ENCODE data around the genes PAF1, LEUTX, FBL and PRX.

DNA sequence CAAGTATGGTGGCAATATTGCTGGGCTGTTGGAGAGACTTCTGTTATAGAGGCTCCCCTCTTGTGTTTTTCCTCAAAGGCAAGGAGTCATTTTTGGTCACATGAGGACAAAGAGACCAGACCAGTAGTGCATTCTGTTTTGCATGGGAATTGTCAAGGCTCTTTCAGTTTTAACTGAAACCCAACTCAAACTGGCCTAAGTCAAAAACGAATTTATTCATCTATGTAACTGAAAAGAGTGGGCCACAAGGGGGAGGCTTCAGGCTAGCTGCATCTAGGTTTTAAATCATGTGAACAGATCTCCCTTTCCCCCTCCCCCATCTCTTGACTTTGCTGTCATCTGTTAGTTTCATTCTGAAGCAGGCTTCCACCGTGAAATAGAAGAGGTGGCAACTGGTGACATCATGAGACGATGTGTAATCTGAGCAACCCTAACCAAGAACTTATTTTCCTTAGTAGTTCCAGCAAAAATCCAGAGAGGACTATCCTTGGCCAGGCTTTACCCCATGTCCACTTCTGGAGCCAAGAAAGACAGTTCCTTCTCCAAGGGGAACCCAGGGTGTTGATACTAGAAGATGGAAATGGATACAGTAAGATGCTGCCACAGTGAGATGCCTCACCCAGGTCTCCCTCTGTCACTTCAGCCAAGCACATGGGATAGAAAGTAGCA is 9.3 kb downstream of the SAMD4B start:
- PRO-cap, result bidirectional peak, plus-strand start at position 404 of the sequence, minus-strand start at position 355 of the sequence
- RAMPAGE, long total RNA, 2 experiments, result no peak in any of the 2 experiments

GRCh38 chr19:39355263-39356104 is 13.3 kb downstream of the SAMD4B start:
- PRO-cap, result no peak
- RAMPAGE, long total RNA, 2 experiments, result no peak in any of the 2 experiments

DNA sequence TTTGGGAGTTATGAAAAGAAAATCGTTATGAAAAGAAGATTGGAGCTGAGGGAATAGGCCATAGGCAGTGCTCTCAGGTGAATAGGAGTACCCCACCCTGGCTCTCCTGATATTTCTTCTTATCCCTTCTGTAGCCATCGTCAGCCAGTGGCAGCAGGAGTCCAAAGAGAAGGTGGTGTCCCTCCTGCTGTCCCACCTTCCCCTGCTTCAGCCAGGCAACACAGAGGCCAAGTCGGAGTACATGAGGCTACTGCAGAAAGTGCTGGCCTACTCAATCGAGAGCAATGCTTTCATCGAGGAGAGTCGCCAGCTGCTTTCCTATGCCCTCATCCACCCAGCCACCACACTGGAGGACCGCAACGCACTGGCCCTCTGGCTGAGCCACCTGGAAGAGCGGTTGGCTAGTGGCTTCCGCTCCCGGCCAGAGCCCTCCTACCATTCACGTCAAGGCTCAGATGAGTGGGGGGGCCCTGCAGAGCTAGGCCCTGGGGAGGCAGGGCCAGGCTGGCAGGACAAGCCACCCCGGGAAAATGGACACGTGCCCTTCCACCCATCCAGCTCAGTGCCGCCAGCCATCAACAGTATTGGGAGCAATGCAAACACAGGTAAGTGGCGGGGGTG is 21.3 kb downstream of the PAF1 start:
- PRO-cap, result no peak
- RAMPAGE, long total RNA, 2 experiments, result no peak in any of the 2 experiments

GRCh38 chr19:39390419-39391279 is at the start of gene PAF1:
TSS of gene PAF1 (minus strand) at chr19:39391106.
- PRO-cap, result bidirectional peak, plus-strand start at chr19:39390764, minus-strand start at chr19:39390675; unidirectional peak, minus-strand start at chr19:39390992; bidirectional peak, plus-strand start at chr19:39391378, minus-strand start at chr19:39391106
- RAMPAGE, long total RNA, 2 experiments, result start-site peak on the minus strand in 2 of 2 experiments, at chr19:39390875-39391127 at its widest, 37 to 397 reads per replicate

- PRO-cap, result bidirectional peak, plus-strand start at chr19:39404091, minus-strand start at chr19:39403573
- RAMPAGE, long total RNA, 2 experiments, result start-site peak on the minus strand in 1 of 2 experiments, at chr19:39403751-39403763 at its widest, 9 reads per replicate
Measured at GRCh38 chr19:39403406-39404488, 2.9 kb upstream of the ZFP36 start.

GRCh38 chr19:39408289-39409303 is 1.9 kb downstream of the ZFP36 start:
- PRO-cap, result no peak
- RAMPAGE, long total RNA, 2 experiments, result start-site peak on the minus strand in 2 of 2 experiments, at chr19:39408340-39408656 at its widest, 10 to 13 reads per replicate

DNA sequence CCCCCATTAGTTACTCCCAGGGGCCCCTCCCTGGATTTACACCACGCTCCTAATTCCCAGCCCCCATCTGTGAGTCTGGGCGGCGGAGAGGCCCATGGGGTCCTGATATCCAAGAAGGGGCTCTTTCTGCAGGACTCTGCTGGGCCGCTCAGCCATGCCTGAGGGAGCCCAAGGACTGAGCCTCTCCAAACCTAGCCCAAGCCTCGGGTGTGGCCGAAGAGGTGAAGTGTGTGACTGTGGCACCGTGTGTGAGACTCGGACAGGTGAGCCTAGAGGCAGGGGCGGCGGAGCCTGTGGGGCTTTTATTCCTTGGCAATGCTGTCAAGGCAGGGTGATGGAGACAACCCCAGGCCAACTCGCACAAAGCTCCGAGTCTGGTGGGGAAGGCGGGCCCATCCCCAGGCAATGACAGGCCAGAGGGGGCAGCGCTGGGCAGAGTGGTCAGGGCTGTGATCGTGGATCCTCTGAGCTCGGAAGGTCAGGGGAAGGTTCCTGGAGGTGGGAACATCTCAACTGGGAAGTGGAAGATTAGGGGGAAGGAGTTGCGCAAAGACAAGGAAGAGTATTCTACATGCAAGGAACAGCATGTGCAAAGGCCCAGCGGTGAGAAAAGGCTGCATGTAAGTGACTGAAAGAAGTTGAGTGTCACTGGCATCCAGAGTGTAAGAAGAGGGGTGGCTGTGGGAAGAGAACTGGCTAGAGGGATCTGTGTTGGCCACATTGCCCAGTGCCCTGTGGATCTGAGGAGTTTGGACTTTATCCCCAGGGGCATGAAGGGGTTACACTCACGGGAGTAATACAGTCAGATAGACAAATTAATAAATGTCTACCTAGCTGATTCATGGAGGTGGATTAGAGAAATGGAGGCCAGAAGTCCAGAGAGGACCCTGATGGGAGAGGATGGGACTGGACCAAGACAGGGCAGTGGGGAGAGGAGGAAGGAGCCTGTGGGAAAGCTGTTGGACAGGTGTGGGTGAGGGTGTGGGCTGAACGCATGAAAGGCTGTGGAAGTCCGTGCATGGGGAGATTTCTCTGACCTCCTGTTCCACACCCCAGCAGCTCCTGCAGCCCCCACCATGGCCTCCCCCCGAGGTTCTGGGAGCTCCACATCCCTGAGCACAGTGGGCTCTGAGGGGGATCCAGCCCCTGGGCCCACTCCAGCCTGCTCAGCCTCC is 1.9 kb downstream of the PLEKHG2 start:
- PRO-cap, result no peak
- RAMPAGE, long total RNA, 2 experiments, result no peak in any of the 2 experiments

GRCh38 chr19:39428145-39429309 is 7.2 kb downstream of the RPS16 start:
- PRO-cap, result no peak
- RAMPAGE, long total RNA, 2 experiments, result no peak in any of the 2 experiments

GRCh38 chr19:39432914-39433837 is 2.6 kb downstream of the RPS16 start:
- PRO-cap, result no peak
- RAMPAGE, long total RNA, 2 experiments, result start-site peak on the plus strand in 1 of 2 experiments, at chr19:39433302-39433339 at its widest, 9 reads per replicate

GRCh38 chr19:39436051-39436385 is 269 bp upstream of the RPS16 start:
- PRO-cap, result bidirectional peak, plus-strand start at chr19:39436160, minus-strand start at chr19:39435948
- RAMPAGE, long total RNA, 2 experiments, result no peak in any of the 2 experiments

GRCh38 chr19:39465977-39466256 is 14.7 kb upstream of the TIMM50 start:
- PRO-cap, result no peak
- RAMPAGE, long total RNA, 2 experiments, result no peak in any of the 2 experiments

DNA sequence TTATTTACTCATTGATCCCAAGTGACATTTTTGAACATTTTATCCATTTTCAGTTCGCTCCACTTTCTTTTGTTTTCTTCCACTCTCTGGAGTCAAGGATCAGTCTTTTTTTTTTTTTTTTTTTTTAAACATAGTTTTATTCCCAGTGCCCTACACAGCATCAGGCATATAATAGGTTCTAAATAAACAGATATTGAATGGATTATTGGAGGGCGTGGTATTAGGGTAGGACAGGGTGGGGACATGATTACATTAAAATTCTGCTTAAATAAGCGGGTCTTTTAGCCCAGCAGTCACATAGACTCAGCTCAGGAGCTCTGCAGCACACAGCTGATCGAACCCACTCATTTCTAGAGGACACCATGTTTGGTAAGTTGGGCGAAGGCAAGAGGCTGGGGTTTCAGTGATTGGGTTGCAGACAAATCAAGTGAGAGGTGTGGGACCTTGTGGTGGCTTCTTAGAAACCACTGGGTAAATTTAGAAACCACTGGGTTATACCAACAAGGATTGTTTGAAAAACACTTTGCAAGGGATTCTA is at the start of gene LEUTX:
TSS of gene LEUTX (plus strand) at position 296 of the 538 bp plus-strand sequence.
- PRO-cap, result no peak
- RAMPAGE, long total RNA, 2 experiments, result no peak in any of the 2 experiments

DNA sequence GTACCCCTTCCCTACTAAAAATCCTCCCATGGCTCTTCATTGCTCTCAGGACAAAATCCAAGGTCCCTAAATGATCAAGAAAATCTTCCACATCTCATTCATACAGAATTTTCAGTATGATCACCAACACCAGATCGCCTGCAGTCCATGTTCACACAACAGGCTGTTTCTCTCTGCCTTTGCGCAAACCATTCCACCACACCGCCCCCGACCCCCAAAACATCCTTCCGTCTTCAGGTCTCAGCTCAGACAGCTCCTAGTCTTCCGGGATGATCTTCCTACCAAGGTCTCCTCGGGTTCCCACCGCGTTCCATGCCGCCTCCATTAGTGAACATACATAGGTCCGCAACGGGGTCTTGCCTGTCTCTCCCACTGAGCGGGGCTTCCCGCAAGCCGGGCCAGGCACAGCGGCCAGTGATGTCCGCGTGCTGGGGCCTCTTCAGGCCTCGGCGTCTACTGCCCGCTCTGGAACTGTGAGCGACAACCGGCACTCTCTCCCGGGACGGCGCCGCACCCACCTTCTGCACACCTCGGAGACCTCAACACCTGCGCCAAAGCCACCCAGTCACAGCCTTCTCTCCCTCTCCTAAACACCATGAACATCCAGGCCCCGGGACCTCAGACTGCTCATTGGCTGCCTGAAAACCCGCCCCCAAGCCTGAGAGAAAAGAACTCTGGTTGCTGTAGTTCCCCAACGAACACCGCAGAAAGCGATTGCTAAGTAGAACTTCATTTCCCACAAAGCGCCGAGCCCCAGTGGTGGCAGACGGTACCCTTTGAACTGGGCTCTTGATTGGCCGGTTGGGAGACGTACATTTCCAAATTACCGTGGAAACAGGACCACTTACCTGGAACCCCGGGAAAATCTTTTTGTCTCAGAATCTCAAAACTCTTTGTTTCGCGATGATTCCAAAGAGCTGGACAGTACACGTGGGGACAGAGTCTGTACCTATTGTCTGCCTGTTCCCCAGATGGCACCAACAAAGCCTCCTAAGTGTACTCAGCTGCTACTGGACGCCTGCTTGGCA is 9.7 kb downstream of the DYRK1B start:
- PRO-cap, result unidirectional peak, minus-strand start at position 569 of the sequence
- RAMPAGE, long total RNA, 2 experiments, result no peak in any of the 2 experiments

GRCh38 chr19:39845530-39846605 is at the start of gene FBL:
TSS of gene FBL (minus strand) at chr19:39846379.
- PRO-cap, result bidirectional peak, plus-strand start at chr19:39846470, minus-strand start at chr19:39846366
- RAMPAGE, long total RNA, 2 experiments, result start-site peak on the minus strand in 2 of 2 experiments, at chr19:39846347-39846365 at its widest, 38 to 56 reads per replicate

- PRO-cap, result no peak
- RAMPAGE, long total RNA, 2 experiments, result no peak in any of the 2 experiments
Measured at GRCh38 chr19:39897844-39898184, 51.6 kb upstream of the FBL start.

DNA sequence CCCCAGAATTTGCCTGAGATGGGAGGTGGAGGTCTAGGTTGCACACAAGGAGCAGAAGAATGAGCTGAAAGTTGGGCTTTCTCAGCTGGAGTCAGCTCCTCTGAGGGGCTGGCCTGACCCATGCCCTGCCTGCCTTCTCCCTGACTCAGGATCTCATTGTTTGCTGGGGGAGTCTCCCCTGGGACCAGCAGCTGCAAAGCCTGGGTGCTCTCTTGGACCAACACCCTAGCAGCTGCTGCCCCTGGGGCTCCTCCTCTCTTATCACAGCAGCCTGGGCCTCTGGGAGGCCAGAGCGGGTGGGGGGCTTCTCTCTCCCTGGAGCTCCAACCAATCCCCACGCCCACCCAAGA is 35.0 kb upstream of the PSMC4 start:
- PRO-cap, result no peak
- RAMPAGE, long total RNA, 2 experiments, result no peak in any of the 2 experiments

DNA sequence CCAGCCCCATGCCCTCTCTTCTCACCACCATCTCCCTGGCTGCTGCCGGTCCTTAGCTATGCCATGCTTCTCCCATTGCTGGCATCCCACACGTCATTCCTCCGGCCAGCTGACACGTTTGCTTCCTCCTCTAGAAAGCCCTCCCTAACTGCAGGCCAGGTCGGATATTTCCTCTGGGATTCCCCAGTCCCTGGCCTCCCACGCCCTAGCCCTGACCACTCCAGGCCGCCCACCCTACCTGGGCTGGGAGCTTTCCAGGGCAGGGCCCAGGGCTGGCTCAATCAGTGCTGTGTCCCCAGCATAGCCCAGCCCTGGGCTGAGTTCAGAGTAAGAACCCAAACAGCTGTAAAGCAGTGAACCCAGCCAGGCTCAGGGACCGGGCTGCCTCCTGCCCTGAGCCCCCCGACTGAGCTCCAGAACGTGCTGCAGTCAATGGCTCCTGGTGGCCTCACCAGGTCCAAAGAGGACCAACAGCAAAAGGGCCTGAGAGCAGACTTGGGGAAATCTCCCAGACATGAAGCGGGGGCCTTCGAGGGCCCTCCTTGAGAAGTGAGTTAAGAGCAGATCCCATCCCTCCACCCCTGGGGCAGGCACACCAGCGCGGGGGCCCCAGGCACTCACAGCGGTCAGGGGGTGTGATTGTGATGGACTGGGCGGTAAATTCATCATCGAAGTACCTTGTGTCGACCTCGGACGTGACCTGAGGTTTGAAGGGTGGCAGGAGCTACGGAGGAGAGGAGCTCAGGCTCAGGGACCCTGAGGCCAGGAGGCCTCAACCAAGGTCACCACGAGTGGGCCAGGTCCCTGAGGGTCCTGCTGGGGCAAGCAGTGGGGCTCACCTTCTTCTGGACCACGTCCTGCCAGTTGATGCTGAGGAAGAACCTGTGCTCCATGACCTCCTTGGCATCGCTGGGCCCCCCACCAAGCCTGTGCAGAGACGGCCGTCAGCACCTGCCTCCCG is 8.2 kb upstream of the CCNP start:
- PRO-cap, result no peak
- RAMPAGE, long total RNA, 2 experiments, result no peak in any of the 2 experiments

DNA sequence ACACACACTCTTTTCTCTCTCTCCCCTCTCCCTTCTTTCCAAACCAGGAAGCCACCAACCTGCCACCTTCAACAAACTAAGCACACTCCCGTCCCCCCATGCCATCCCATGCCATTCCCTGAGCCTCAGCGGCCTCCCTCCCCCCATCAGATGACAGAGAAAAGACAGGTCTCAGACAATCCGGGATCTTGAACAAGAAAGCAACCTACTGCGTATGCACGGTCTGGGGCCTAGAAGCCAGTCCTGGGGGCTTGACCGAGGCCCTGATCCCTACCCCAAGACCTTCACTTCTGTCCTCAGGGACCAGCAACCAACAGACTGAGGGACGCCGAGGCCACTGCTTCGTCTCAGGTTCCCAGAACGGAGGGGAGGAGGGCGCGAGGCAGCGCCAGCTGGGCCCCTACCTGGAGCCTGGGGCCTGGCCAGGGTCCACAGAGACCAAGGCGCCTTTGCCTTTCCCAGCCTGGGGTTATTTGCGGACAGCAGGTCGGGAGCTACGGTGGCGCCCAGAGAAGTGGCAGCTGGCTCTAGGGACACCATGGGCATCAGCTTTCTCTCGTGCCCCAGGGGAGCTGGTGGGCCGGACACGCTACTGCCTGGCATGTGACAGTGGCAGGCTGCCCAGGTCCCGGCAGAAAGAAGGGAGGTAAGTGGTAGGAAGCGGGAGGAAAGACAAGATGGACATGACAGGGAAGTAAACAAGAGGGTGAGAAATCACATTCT is 19.2 kb downstream of the AKT2 start:
- PRO-cap, result no peak
- RAMPAGE, long total RNA, 2 experiments, result no peak in any of the 2 experiments

DNA sequence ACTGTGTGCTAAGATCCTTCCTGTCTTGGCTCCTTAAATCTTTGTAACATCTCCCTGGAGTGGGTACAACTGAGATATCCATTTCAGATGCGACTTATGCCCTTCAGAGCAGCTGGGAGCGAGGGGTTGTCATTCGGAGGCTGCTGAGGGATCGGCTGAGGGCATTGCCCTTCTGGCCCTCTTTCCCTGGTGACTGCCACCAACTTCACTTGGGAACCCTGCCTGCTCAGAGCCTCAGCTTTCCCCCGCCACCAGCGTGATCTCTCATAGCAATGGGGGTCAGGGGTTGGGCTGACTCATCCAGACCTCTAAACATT is 1.3 kb downstream of the PRX start:
- PRO-cap, result no peak
- RAMPAGE, long total RNA, 2 experiments, result no peak in any of the 2 experiments

DNA sequence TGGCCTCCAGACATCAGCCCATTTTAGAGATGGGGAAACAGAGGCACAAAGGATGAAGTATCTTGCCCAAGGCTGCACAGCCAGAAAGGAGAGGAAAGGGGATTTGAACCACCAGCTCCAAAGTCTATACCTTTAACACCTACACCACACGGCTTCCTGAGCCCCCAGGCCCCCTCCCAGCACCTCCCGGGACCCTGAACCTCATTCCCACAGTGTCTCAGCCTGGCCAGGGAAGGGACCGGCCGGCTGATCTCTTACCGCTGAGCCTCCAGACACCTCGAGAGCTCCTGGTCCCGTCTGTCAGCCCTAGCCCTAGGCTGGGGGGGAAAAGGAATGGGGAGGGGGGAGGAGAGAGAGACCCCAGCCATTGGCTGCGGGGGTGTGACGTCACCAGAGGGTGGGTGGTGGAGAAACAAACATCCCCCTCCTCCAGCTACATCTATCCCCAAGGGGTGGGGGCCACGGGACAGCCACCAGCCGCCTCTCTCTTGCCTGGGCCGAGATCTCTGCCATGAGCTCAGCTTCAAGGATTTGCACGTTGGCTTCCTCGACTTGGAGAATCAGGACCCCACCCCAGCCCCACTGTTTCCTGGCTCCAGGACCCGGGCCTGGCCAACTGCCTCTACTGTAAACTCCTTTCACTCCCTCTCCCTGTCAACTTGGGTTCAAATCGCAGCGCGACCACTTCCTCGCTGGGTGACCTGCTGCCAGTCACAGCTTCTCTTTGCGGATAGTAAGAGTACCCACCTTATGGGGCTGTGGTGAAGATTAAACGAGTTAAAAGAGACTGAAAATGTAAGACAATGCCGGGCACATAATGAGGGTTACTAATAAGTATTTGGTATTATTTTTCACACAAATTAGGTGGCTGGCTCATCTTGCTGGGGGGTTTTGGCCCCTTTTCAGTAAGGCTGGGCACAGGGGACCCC is at the start of gene PRX:
TSS of gene PRX (minus strand) at position 299 of the 929 bp plus-strand sequence.
- PRO-cap, result no peak
- RAMPAGE, long total RNA, 2 experiments, result start-site peak on the minus strand in 1 of 2 experiments, centred at position 300 of the sequence, 6 reads per replicate

Data from lower leg skin (tissue), 2 donors.